Endothelial cell of umbilical vein (primary cell): ENCODE results near the gene ZC3H7A.

DNA sequence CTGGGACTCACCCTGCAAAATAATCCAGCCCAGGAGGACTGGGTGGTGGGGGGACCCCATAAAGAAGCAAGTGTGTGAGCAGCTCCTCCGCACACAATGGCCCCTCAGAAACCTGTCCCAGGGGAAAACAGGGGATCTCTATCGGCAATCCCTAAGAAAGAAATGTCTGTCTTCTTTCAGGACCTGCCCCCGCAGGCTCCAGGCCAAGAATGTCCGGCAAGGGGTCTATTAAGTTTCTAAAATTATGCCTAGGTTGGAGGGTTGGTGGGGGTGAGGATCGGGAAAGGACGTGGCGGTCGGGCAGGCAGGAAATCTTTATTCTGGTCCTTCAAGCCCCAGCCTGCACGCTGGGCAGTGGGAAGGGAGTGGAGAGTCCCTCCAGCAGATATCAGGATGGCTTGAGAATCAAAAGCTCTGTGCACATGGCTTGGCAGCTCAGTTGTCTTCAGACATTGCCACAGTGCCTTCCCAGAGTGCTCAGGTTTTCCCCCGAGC lies 23.4 kb upstream of the LITAF start:
- PRO-cap = no peak
CAGE:
- cytosol, long polyA minus RNA = no peak
- cytosol, long polyA plus RNA = no peak
- long polyA plus RNA = no peak
- nucleus, long polyA minus RNA = no peak
- nucleus, long polyA plus RNA = no peak

GRCh38 chr16:11629021-11629942 lies 39.0 kb upstream of the SNN start:
- PRO-cap = no peak
CAGE:
- cytosol, long polyA minus RNA = no peak
- cytosol, long polyA plus RNA = no peak
- long polyA plus RNA = no peak
- nucleus, long polyA minus RNA = no peak
- nucleus, long polyA plus RNA = no peak

GRCh38 chr16:11670167-11670800 lies 2.0 kb downstream of the SNN start:
- PRO-cap = no peak
CAGE:
- cytosol, long polyA minus RNA = no peak
- cytosol, long polyA plus RNA = no peak
- long polyA plus RNA = no peak
- nucleus, long polyA minus RNA = no peak
- nucleus, long polyA plus RNA = no peak

DNA sequence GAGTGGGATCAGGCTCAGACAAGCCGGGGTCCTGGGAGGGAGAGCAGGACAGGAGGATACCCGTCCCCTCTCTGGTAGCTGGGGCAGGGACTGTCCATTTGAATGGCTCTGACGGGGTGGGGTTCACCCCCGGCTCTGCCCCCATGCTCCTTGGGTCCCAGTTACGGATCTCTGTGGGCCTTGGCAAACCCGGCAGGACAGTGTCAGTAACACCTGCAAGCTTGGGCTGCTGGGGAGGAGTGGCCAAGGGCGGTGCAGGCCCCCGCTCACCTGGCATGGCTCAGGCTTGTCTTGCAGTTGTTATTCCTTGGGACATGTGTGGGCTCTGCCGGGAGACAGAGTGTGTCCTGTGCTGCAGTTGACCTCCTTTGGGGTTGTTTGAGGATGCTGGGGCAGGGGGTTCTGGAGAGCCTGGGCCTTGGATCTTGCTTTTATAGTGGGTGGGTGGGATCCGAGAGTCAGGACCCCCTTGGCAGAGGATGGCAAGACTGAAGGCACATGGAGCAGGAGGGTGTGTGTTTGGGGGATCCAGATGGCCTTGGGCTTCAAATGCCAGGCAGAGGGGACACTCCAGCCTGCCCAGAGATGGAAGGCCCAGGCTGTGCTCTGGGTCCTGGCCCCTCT lies 2.7 kb downstream of the SNN start:
- PRO-cap = no peak
CAGE:
- cytosol, long polyA minus RNA = no peak
- cytosol, long polyA plus RNA = no peak
- long polyA plus RNA = no peak
- nucleus, long polyA minus RNA = no peak
- nucleus, long polyA plus RNA = no peak

DNA sequence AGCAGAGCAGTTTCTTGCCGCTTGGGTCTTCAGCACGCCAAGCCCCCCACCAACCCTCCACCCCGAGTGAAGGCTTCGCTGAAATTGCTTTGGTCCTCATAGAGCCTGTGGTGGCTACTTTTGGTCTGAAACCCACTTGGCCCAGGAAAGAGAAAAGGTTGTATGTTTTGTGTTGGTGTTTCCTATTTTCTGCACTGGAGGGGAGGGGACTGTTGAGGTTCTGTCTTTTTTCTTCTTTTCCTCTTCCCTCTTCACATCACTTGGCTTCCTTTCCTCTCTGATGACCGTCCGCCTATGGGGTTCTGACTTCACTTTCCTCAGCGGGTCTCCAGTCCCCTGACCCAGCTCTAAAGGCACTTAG lies 8.8 kb downstream of the SNN start:
- PRO-cap = no peak
CAGE:
- cytosol, long polyA minus RNA = no peak
- cytosol, long polyA plus RNA = no peak
- long polyA plus RNA = no peak
- nucleus, long polyA minus RNA = no peak
- nucleus, long polyA plus RNA = no peak

- PRO-cap = no peak
CAGE:
- cytosol, long polyA minus RNA = no peak
- cytosol, long polyA plus RNA = no peak
- long polyA plus RNA = no peak
- nucleus, long polyA minus RNA = no peak
- nucleus, long polyA plus RNA = no peak
Measured at GRCh38 chr16:11697779-11698027, 29.4 kb downstream of the SNN start.

DNA sequence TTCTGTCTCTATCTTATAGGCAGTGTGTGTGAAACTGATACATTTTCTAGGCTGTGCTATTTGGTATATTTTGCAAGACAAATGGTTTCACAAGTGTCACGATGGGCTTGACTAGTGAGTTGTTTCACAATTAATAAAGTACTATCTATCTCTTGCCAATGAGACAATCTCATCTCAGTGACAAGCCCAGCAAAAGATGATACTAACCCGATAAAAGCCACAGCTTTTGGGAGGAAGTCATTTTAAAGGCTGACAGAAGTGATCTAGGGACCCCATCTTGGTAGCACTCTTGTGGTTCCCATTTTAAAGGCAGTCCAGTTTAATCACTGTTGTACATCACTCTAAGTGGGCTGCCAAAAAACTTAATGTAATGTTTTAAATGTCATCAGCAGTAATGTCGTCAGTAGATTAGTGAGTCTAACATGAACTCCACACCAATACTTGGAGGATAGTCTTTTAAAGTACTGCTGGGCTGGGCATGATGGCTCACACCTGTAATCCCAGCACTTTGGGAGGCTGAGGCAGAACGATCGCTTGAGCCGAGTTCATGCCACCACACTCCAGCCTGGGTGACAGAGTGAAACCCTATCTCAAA lies 14.4 kb downstream of the TXNDC11 start:
- PRO-cap = no peak
CAGE:
- cytosol, long polyA minus RNA = no peak
- cytosol, long polyA plus RNA = no peak
- long polyA plus RNA = no peak
- nucleus, long polyA minus RNA = no peak
- nucleus, long polyA plus RNA = no peak

- PRO-cap = no peak
CAGE:
- cytosol, long polyA minus RNA = no peak
- cytosol, long polyA plus RNA = no peak
- long polyA plus RNA = no peak
- nucleus, long polyA minus RNA = no peak
- nucleus, long polyA plus RNA = no peak
Measured at GRCh38 chr16:11739067-11739470, 3.6 kb downstream of the TXNDC11 start.

- PRO-cap = no peak
CAGE:
- cytosol, long polyA minus RNA = start-site peak on the minus strand at chr16:11756236-11756610, 8 reads
- cytosol, long polyA plus RNA = no peak
- long polyA plus RNA = no peak
- nucleus, long polyA minus RNA = no peak
- nucleus, long polyA plus RNA = no peak
Measured at GRCh38 chr16:11756131-11756654, 13.5 kb upstream of the TXNDC11 start.

DNA sequence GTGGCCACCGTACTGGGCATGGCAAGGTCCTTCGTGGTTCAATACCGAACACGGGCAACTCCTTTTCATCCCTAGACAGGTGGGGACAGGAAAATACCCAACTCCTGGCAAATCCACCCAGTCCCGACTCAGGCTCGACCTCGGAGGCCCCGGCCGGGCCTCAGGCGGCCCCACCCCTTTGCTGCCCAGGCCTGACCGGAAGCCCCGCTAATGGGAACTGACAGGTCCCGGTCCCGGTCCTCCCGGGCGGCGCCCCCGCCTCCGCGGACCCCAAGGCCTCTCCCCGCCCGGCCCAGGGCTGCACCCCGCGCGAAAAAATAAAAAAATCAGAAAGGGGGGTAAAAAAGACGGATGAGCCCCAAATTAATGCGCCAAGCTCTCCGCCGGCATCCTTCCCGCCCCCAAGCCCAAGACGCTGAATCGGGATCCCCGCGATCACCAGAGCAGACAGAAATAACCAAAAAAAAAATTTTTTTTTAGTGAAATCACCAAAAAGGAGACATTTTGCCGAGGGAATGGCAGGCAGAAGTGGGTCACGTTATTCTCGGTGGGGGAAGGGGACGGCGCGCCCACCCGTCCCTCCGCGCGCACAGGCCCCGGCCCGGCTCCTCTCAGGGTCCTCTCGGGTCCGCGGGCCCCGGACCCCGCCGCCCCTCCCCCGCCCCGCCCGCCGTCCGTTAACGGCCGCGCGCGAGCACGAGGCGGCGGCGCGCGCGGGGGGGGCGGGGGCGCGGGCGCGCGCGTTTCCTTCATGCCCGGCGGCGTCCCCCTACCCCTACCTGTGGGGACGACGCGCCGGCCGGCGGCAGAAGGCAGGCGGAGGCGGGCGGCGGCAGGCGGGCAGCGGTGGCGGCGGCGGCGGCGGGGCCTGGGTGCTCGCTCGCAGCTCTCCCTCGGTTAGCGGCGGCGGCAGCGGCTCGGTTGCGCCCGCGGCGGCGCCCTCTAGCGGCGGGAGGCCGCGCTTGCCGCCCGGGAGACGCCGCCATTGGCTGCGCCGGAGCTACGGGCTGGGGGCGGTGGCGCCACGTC lies at the start of gene ZC3H7A:
ZC3H7A (minus strand) TSS at position 914 of the 1,029 bp plus-strand sequence.
- PRO-cap = bidirectional peak, plus-strand start at position 210 of the sequence, minus-strand start at position 130 of the sequence; bidirectional peak, plus-strand start outside the sequence, minus-strand start at position 890 of the sequence
CAGE:
- cytosol, long polyA minus RNA = no peak
- cytosol, long polyA plus RNA = no peak
- long polyA plus RNA = start-site peak on the minus strand centred at position 871 of the sequence, 70 bp wide, 22 and 92 reads in 2 replicates
- nucleus, long polyA minus RNA = start-site peak on the minus strand centred at position 52 of the sequence, 309 bp wide, 46 reads; start-site peak on the minus strand centred at position 870 of the sequence, 99 bp wide, 319 reads
- nucleus, long polyA plus RNA = start-site peak on the minus strand centred at position 849 of the sequence, 113 bp wide, 50 and 125 reads in 2 replicates

DNA sequence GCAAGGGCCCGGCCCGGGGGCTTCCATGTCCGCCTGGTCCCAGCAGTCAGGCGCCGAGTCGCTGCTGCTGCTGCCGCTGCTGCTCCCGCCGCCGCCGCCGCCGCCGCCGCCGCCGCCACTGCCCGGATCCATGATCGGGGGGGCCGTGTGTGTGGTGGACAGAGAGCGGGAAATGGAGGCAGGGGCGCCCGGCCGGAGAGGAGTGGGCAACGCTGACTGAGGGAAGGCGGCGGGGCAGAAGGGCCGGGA lies 243 bp downstream of the GSPT1 start:
- PRO-cap = no peak
CAGE:
- cytosol, long polyA minus RNA = no peak
- cytosol, long polyA plus RNA = no peak
- long polyA plus RNA = no peak
- nucleus, long polyA minus RNA = no peak
- nucleus, long polyA plus RNA = no peak

GRCh38 chr16:12167688-12168359 lies 191.3 kb downstream of the SNX29 start:
- PRO-cap = no peak
CAGE:
- cytosol, long polyA minus RNA = no peak
- cytosol, long polyA plus RNA = no peak
- long polyA plus RNA = no peak
- nucleus, long polyA minus RNA = no peak
- nucleus, long polyA plus RNA = no peak

DNA sequence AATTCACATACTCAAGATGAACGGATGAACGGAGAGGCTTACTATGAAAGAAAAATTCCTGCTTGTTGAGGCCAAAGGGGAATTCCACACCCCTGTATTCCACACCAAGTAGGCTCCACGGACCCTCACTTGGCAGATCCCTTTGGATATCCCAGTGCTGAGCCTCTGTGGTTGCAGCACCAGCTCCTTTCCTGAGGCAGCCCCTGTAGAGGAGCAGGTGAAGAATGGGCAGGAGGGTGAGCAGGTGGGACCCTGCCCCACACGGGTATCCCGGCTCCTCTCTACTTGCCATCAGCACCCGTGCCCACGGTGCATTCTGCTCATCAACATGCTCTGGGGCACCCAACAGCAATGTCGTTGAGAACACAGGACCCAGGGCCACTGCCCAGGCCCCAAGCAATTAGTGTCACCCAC lies 113.0 kb downstream of the CPPED1 start:
- PRO-cap = no peak
CAGE:
- cytosol, long polyA minus RNA = no peak
- cytosol, long polyA plus RNA = no peak
- long polyA plus RNA = no peak
- nucleus, long polyA minus RNA = no peak
- nucleus, long polyA plus RNA = no peak

DNA sequence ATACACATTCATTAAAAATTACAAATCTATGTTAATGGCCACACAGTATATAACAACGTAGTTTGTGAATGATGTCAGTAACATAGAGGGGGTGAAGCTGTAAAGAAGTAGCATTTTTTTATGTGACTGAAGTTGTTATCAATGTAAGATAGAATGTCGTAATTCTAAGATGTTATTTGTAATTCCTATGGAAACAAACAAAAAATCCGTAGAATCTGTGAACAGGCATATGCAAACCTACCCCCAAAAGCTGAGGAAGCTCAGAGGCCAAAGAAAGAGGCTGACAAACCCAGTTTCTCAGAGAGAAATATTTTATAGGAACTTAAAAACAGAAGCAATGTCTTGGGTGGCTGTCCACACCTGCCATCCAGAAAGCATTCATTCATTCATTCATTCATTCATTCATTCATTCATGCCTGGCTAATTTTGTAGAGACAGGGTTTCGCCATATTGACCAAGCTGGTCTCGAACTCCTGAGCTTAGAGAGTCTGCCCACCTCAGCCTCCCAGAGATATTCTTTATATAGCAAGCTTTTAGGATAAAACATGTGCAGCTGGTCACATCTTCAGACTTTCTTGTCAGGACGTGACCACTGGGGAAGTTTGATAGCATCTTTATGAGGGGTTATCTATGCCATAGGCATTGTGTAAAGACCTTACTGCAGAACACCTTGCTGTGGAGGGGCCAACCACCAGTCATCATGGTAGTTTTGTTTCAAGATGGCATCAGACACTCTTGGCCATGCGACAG lies 154.3 kb downstream of the MRTFB start:
- PRO-cap = no peak
CAGE:
- cytosol, long polyA minus RNA = no peak
- cytosol, long polyA plus RNA = no peak
- long polyA plus RNA = no peak
- nucleus, long polyA minus RNA = no peak
- nucleus, long polyA plus RNA = no peak

GRCh38 chr16:14237025-14237821 lies 166.1 kb downstream of the MRTFB start:
- PRO-cap = no peak
CAGE:
- cytosol, long polyA minus RNA = no peak
- cytosol, long polyA plus RNA = no peak
- long polyA plus RNA = no peak
- nucleus, long polyA minus RNA = no peak
- nucleus, long polyA plus RNA = no peak

GRCh38 chr16:14325808-14326397 lies 254.8 kb downstream of the MRTFB start:
- PRO-cap = no peak
CAGE:
- cytosol, long polyA minus RNA = no peak
- cytosol, long polyA plus RNA = no peak
- long polyA plus RNA = no peak
- nucleus, long polyA minus RNA = no peak
- nucleus, long polyA plus RNA = no peak

- PRO-cap = no peak
CAGE:
- cytosol, long polyA minus RNA = no peak
- cytosol, long polyA plus RNA = no peak
- long polyA plus RNA = no peak
- nucleus, long polyA minus RNA = no peak
- nucleus, long polyA plus RNA = no peak
Measured at GRCh38 chr16:14629027-14629442, 1.0 kb downstream of the PARN start.

GRCh38 chr16:14894786-14895098 lies 42.5 kb upstream of the NPIPA1 start:
- PRO-cap = no peak
CAGE:
- cytosol, long polyA minus RNA = no peak
- cytosol, long polyA plus RNA = no peak
- long polyA plus RNA = no peak
- nucleus, long polyA minus RNA = no peak
- nucleus, long polyA plus RNA = no peak

- PRO-cap = no peak
CAGE:
- cytosol, long polyA minus RNA = no peak
- cytosol, long polyA plus RNA = no peak
- long polyA plus RNA = no peak
- nucleus, long polyA minus RNA = no peak
- nucleus, long polyA plus RNA = no peak
Measured at GRCh38 chr16:15024781-15025521, 30.9 kb downstream of the NTAN1 start.

DNA sequence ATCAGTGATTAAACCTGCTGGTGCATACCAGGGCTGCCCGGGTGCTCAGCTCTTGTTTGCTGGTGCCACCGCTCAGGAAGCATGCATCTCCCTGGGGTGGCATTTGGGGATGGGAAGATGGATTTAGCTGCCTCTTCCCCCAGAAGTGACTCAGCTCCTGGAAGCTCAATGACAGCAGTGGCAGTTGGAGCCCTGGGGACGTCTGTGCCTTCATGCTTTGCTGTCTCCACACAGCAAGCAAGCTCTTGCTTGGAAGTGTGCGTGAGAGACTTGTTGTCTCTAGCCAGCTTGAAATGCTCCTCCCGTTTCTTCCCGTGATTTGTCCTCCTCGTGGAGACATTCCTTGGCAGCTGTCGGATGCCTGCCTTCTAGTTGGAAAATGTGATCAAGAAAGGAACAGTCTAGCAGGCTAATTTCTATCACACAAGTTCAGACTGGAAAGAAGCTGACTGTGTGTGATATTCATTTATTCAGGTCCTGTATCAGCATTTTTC lies 73.0 kb downstream of the BMERB1 start:
- PRO-cap = no peak
CAGE:
- cytosol, long polyA minus RNA = no peak
- cytosol, long polyA plus RNA = no peak
- long polyA plus RNA = no peak
- nucleus, long polyA minus RNA = no peak
- nucleus, long polyA plus RNA = no peak